ENCODE results near the genes FNDC9, THG1L and EBF1.

DNA sequence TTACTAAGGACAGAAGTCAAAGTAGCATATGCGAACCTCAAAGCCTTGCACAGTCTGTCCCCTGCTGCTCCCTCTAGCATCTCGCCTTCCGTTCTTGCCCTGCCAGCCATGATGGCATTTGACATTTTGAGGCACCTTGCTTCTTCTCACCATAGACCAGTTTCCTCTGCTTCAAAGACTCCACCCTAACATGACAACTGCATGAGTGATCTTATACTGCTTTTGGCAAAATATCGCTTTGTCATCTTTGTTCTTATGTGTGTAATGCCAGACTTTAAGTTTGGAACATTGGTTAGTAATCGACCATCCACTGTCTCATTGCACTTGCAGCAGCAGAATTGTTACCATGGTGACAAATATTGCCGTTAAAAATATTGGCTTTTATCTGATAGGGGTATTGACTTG lies 6.9 kb downstream of the GARIN3 start:
- PRO-cap: no peak

- PRO-cap: no peak
Measured at GRCh38 chr5:157197075-157197682, 16.5 kb downstream of the ITK start.

- PRO-cap: no peak
Measured at GRCh38 chr5:157286574-157287319, 20.8 kb downstream of the CYFIP2 start.

- PRO-cap: no peak
Measured at GRCh38 chr5:157345532-157345964, at the start of gene FNDC9. FNDC9 (minus strand) TSS chr5:157345677.

GRCh38 chr5:157496699-157497184 lies 36.7 kb downstream of the NIPAL4 start:
- PRO-cap: no peak

DNA sequence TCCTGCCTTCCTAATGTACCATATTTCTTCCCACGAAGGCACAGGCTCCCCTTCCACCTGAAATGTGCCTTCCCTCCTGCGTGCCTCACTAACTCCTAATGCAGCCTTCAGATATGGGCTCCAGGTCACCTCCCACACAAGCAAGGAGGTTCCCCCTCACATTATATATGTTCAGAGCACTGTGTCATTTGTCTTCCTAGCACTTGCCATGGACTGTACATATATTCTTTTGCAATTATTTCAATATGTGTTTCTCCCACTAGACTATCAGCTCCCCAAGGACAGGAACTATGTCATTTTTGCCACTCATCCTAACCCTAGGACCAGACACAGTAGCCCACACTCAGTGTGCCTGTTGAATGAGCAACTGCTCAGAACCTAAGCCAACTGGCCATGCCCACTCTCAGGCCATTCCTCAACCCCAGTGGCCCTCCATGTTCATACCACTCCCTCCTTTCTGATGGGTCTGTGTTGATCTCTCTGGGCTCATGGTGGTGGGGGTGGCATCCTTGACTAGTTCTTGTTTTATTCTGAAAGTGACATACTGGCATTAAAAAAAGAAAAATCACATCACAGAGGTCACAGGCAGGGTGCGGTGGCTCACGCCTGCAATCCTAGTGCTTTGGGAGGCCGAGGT lies 41.3 kb downstream of the NIPAL4 start:
- PRO-cap: no peak

- PRO-cap: no peak
Measured at GRCh38 chr5:157511412-157512592, 51.8 kb downstream of the NIPAL4 start.

GRCh38 chr5:157549097-157549861 lies 26.3 kb downstream of the ADAM19 start:
- PRO-cap: no peak

DNA sequence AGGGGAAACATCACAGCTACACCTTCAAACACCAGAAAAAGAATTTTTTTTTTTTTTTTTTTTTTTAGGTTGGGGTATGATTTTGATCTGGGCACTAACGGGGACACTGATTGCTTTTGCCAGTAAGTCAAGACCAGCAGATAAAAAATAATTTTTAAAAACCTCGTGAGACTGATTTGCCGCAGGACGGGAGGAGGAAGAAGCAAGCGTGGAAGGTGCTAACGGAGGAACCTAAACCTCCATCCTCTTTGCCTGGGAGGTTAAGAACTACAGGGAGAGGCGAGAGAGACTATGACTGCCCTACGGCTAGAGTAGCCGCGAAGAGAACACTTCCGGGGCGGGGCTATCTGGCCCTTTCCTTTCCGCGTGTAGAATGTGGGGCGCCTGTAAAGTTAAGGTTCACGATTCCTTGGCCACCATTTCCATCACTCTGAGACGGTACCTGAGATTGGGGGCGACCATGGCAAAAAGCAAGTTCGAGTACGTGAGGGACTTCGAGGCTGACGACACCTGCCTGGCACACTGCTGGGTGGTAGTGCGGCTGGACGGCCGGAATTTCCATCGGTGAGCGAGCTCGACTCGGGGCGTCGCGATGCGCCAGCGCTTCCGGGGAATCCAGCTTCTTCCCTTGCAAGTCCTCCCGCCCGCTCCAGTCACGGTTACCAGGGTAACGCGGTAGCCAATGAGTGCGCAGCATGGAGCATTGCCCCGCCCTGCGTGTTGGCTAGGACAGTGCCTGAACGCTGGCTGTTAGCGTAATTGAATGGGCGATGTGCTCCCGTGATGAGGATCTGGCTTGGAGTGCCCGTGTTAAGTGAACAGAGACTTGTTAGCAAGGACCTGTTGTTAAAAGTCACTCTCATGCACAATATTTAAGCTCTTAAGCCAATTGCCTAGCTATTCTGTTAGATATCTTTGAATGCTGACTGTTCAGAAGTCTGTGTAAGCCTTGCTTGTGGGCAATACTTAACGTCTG lies at the start of gene THG1L:
Gene THG1L (plus strand): TSS at position 353 of the 976 bp plus-strand sequence.
- PRO-cap: bidirectional peak, plus-strand start at position 571 of the sequence, minus-strand start at position 617 of the sequence

GRCh38 chr5:158026178-158027048 lies 167.5 kb upstream of the CLINT1 start:
- PRO-cap: no peak

- PRO-cap: no peak
Measured at GRCh38 chr5:158431800-158432217, 572.9 kb upstream of the CLINT1 start.

DNA sequence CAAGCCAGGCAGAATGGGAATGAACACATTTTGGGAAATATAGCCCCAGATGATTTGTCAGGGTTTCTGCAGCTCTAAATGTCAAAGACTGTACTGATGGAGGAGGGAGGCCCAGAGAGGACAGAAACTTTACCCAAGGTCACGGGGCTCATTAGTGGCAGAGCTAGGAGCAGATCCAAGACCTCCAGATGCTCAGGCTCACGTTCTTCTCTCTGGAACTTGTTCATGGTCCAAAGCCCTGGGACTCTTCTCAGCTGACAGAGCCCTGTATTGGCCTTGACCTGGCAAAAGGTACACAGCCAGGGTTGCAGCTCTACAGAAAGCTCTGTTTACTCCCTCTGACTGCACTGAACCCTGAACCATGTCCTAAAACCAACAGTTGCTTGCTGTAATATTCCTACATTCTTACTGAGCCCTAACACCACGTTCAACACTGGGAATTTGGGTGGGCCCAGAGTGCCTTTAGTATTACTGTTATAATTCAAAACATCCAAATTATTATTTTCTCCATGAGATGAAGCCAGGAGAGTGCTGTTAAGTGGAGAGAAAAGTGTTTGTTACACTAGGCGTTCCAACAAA lies 602.3 kb upstream of the CLINT1 start:
- PRO-cap: no peak

GRCh38 chr5:158483274-158483473 lies 616.5 kb downstream of the EBF1 start:
- PRO-cap: no peak

DNA sequence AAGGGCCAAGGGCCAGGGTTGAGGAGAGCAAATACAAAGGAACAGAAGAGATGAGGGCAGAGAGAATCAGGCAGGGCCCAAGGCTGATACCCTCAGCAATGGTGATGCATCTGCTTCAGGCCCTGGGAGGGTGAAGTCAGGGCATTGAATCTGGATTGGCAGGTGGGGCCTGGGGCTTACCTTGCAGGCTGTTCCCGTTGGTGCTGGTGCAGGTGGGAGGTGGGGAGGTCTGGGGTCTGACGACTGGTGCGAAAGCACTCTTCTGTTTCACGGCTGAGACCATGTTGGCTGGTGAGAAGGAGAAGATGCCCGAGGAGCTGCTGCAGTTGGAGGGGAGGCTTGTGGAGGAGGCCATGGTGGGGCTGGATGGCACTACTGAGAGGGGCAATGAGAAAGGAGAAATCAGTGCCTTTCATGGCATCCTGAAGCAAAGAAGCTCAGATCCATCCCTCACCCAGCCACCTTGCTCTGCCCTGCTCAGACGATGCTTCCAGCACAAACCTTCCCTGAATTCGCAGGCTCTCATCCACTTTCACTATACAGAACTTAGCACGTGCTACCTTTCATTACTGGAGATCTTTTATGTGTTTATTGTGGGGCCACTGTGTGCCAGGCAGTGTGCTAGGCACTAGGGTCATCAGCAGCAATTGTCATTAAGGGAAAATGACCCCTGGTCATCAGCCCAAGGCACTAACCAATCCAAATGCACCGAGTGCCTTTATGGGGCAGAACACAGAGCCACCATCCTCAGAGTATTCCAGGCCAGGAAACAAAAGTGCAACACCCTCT lies 391.7 kb downstream of the EBF1 start:
- PRO-cap: no peak

- PRO-cap: no peak
Measured at GRCh38 chr5:158979695-158980549, 119.8 kb downstream of the EBF1 start.

DNA sequence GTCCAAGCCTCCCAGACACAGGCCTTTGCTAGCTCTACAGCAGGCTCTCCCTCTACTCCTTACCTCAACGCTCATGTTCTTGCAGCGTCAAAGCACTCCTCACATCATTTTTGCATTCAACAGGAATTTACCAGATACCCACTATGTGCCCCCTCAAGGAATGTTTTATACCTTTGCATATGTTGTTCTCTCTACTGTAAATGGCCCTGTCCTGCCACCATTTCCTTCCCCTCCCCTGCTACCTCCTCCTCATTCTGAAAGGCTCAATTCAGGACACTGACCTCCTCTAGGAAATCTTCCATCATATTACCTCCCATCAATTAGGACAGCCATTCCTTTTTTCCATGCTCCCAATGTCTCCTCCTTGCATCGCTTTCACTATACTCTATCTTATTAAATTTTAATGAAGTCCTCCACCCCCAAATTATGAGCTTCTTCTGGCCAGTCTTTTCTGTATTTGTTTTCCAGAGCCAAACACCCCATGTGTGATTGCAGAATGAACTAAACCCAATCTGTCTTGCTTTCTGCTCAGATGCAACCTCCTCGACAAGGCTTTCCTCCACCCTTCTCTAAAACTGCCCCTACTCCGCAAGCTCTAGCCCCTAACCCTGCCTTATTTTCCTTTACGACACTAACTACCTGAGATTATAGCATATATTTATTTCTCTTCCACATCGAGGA lies 101.8 kb downstream of the EBF1 start:
- PRO-cap: no peak

- PRO-cap: no peak
Measured at GRCh38 chr5:159017496-159018566, 81.9 kb downstream of the EBF1 start.

GRCh38 chr5:159050179-159051258 lies 49.2 kb downstream of the EBF1 start:
- PRO-cap: no peak

- PRO-cap: unidirectional peak, plus-strand start at chr5:159099091; unidirectional peak, plus-strand start at chr5:159099178; bidirectional peak, plus-strand start at chr5:159099311, minus-strand start at chr5:159099313; unidirectional peak, minus-strand start at chr5:159099465
Measured at GRCh38 chr5:159098798-159099944, at the start of gene EBF1. EBF1 (minus strand) TSS chr5:159099916.

- PRO-cap: no peak
Measured at GRCh38 chr5:159161219-159161779, 48.1 kb downstream of the RNF145 start.

All from Metastatic Pancreatic Carcinoma in the Ovary (tissue), 1 donor.